Left cardiac atrium (tissue), 1 donor: Measurements from ENCODE around the gene TMEM156.

GRCh38 chr4:38662905-38663338 is 1.1 kb upstream of the KLF3 start:
- PRO-cap = no peak

DNA sequence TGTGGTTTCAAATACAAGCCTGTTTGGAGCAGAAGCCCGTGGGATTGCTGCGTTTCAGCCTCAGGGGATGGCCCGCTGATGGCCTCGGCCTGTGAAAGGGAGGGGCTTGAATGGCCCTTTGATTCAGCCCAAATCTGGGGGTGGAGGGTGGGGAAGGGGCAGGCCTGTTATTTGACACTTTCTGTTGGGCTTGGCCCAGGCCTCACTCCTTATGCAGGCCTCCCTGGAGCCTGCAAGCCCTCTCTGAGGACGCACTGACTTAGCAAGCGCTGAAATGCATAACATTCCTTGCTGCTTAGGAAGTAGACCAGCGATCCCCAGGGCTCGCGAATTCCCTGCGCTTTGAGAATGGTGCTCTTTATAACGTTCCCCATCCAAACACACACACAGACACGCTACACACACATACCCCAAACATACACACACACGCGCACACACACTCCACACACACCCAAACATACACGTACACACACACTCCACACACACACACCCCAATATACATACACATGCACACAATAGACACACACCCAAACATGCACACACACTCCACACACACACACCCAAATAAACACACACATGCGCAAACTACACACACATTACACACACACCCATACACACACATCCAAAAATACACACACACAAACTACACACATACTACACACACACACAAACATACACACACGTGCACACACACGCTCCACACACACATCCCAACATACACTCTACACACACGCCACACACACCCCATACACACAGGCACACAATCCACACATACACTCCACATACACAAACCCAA is 29.6 kb downstream of the TLR10 start:
- PRO-cap = no peak

DNA sequence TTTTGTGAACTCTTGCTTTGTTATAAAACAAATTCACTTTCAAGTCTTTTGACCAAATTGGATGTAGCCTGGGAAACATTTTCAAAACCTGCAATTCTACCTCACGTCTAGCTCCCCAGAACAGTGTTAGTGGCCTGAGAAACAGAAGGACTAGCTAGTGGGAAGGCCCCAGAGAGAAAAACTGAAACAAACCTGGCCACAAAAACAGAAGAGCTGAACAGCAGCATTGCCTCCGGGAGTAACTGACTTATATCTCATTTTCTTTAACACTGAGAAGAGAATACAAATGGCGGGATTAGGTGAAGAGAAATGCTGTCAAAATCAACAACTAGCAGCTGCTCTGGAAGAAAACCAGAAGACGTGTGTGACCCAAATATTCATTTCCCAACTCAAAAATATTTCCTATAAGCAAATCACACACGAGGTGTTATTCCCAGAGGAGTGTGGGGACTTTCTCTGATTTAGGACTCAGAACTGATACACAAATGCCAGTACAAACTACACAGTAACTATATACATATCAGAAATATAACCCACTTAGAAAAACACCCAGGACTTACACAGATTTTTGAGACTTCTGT is 387 bp downstream of the TLR1 start:
- PRO-cap = no peak

DNA sequence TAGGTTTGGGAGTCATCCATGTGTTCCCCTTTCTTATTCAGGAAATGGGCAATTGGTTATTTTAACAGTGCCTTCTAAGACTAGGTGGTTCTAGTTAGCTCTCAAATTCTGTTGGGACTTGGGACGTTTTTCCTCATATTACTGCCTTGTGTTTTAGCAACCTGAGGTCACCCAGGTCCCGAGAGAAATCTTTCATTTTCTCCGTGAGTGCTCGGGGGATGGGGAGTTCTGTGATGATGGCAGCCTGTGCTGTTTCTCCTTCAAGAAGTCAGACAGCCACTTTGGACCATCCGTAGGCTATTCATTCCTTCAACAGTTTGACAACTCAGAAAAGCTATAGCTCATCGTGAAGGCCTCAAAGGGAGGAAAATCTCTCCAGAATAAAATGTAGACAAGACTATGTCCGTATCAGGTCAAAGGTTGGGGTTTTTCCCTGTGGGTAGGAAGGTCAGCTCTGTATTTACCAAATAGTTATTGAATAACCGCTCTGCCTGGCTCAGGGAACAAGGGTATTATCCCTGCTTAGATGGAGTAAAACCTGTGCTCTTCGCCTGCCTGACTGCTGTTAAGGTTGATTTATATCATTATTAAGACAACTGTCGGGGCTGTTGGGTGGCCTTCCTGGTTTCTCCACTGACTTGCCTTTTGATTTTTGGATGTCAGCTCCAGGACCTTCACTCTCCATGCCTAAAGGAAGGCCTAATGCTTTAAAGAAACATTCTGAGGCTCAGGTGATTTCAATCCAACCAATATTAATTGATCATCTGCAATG is 36.6 kb downstream of the FAM114A1 start:
- PRO-cap = no peak

DNA sequence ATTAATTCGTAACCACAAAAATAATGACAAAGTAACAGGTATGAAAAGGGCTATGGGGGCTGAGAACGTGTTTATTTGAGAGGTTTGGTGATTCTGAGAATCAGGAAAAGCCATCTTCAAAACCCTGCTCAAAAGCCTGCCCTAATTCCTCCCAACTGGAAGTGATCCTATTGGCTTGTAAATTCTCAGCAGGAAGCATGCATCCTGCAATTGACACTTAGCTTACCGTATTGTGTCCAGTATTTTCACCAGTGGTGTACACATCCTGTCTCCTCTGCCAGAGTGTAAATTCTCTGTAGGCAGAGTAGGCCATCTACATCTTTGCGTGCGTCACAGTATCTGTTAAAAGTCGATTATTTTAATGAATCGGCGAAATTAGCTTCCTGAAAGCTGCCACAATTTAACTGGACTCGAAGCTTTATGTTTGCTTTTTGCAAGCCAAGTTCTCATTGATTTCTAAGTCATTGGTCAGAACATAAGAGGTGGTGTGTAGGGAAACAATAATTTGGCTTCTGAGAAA is 67.0 kb downstream of the TMEM156 start:
- PRO-cap = no peak

GRCh38 chr4:38965683-38966193 is 66.5 kb downstream of the TMEM156 start:
- PRO-cap = no peak

DNA sequence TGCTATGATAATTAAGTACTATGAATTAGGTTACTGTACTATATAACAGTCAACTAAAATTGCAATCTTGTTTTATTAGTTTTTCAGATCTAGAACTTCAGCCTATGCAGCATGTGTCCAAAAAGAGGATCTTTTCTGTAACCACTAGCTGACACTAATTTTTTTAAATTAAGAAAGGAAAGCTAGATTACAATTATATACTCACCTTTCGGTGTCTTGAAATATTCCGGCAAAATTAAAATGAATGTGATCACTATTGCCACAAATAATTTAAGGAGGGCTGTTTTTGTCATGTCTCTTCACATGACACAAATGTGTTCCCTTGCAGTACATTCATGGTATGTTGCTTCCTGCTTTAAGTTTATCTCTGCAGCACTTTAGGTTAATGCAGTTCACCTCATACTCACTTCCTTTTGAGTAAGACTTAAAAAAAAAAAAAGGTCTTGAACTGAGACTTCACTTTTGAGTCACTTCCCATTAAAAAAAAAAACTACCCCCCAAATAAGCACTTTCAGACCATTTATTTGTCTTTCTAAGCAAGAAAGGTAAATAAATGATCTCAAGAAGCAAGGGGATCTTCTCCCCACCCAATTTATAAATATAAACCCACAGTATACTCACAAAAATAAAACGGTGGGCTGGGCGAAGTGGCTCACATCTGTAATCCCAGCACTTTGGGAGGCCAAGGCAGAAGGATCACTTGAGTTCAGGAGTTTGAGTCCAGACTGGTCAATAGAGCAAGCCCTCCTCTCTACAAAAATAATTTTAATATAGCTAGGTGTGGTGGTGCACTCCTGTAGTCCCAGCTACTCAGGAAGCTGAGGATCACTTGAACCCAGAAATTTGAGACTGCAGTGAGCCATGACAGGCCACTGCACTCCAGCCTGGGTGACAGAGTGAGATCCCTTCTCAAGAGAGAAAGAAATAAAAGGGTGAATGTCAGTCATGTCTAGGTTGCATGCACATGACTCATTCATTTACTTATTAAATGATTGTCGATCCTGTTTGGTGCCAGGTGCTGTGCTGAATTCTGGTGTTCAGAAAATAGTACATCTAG is at the start of gene TMEM156:
Gene TMEM156, minus strand, starts transcription at position 389 of the 1,057 bp plus-strand sequence.
- PRO-cap = no peak

DNA sequence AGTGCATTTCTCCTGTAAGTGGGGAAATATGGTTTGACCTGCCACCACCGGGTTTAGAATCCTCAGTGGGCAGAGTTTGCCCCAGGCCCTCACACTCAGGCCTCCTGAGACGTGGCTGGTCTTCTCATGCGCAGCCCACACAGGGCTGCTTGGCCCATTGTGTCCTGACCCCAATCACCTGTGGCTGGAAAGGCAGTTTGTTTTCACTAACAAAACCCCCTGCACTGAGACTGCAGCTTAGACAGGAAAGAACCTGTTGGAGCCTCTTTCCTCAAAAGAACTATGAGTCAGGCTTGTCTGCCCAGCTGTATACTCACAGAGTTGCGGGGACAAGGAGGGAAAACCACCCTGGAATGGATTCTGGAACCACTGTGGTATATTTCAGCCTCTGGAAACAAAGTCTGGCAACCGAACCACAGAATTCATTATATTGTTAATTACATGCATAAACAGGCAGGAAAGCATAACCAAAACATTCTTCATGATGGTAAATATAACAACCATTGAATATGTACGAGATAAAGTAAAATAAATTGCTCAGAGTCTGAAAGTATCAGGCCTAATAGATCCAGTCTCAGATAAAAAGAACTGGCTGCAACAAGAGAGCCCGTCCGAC is 5.3 kb upstream of the TMEM156 start:
- PRO-cap = no peak

DNA sequence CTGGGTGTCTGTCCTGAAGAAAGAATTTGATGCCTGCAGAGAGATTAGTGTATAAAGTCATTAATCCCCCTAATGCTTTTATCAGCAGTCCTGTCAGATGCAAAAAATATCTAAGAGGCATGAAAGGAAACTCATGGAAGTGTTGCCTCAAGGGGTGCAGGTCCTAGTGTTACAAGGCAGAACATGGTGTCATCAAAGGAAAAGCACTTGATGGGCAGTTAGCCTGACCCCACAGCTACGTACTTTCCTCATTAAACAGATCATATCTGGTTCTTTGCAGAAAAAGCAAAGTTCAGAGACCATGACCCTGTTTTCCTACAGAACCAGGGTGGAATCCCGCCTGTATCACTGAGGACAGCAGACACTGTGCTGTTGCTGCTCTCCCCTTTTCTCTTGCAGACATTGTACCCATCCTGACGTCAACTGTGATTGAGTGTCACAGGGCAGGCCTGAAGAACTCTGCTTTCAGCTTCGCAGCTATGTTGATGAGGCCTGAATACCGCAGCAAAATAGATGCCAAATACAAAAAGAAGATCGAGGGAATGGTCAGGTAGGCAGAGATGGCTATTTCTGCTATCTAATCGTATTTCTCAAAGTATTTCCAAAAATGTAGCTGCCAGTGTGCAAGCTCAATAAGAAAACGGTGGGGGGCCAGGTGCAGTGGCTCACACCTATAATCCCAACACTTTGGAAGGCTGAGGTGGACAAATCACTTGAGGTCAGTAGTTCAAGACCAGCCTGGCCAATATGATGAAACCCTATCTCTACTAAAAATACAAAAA is 91.6 kb downstream of the RFC1 start:
- PRO-cap = no peak

DNA sequence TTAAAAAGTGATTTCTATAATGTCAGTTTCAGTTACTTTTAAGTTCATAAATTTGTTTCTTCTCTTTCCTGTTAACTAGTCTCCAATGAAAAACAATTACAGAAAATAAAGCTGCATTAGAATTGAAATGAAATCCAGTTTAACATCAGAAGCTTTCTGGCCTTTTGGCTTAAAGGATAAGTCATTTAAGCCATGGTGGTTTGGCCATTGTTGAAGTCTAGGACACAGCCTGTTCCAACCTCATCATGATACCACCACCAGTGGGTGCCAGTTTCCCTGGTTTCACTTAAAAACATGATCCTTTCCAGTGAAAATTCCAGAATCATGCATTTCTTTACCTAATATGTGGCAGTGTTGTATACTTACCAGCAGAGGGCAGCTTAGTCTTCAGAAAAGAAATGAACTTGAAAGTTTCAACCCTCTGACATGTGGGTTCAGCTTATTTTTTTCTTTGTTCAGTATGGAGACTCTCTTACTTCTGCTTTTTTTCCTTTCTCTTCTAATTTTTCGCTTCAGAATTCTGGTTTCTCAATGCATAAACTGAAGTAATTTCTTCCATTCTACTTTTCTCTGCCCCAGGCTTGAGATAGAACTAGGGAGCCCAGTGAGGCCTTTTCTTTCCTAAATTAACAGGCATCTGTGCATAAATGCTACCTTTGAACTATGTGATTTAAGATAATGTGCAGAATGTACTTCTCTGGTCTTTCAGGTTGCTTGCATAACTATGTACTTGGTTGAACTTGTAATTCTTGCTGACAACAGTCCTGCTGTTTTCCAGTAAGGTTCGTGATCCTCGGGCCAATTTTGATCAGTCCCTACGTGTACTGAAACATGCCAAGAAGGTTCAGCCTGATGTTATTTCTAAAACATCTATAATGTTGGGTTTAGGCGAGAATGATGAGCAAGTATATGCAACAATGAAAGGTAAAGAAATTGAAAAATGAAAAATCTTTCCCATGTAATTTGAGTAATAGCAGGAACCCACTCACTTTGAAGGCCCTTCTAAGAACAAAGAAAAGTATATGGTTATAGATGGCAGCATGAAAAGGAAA is 10.7 kb downstream of the LIAS start:
- PRO-cap = no peak

GRCh38 chr4:40191441-40192005 is 5.3 kb upstream of the RHOH start:
- PRO-cap = no peak

DNA sequence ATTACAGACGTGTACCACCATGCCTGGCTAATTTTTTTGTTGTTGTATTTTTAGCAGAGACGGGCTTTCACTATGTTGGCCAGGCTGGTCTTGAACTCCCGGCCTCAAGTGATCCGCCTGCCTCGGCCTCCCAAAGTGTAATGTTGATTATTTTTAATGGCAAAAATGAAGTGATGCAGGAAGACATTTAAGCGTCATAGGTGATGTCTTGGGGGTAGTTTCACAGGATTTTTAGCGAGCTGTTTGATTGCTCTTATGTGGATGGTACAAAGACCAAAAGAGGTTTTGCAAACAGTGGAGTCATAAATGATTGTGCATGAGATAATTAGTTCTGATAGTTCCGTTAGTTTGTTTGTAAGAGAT is 14.6 kb downstream of the RHOH start:
- PRO-cap = no peak

DNA sequence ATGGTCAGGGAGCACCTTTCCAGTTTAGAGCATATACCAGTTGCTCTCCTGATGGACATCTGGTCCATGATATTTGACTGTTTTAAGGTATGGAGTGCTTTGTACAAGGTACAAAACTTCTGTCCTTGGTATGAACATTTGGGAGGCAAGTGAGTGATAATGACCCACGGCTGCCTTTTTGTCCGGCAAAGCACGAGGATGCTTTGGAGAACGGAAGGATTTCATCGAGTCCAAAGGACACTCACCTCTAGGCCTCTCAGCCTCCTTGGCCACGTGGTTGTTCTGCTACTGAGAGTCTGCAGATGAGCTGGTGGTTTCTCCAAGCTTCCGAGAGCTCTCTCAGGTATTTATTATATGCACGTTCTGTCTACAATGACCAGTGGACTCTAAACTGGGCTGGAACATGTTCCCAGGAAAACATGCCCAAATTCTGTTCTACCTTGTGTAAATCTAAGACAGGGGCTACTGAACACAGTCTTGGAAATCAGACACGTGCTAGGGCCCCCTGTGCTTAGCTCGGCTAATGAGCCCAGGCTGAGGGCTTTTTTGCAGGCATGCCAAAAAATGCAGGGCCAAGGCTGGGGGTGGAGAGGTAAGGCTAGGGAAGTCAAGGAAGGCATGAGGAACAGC is 21.2 kb downstream of the RHOH start:
- PRO-cap = no peak

GRCh38 chr4:40305325-40306011 is 29.7 kb upstream of the CHRNA9 start:
- PRO-cap = no peak

GRCh38 chr4:40414701-40415214 is 79.6 kb downstream of the CHRNA9 start:
- PRO-cap = no peak

DNA sequence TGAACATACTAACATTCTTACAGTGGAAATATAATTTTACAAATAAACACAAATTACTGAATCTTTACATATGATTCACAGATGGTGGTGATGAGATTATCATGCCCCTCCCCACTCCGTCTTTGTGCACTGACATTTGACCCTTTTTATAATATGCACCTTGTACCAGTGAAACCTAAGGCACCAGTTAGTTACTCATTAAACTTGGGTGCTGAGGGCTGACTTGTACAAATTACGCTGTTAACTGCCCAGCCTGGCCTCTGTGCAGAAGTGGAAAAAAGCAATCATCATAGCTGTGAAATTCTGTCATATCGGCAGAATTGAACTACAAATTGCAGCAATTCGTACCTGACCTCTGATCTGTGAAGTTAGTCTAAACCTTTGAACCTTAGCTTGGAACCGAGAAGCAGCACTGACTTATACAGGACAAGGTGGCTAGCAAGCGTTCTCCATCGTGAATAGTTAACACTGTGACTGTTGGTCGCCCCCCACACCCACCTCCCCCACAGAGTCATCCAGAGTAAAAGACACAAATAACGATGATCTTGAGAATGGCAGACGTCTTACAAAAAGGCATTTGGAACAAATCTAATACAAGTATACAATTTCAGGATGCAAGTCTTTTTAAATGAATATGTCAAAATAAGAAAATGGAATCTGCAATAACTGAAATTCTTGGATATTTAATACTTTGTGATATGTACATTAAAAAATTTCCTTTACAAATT is 138.9 kb downstream of the CHRNA9 start:
- PRO-cap = no peak

DNA sequence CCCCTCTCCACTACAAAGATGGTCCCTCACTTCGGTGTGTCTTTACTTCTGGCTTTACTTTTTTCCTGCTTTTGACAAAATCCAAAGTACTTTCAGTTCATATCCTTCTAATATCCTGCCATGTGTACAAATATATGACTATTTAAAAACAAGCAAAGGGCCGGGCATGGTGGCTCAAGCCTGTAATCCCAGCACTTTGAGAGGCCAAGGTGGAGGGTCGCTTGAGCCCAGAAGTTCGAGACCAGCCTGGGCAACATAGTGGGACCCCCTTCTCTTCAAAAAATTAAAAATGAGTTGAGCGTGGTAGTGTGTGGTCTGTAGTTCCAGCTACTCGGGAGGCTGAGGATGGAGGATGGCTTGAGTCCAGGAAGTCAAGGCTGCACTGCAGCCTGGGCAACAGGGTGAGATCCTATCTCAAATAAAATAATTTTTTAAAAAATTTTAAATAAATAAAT is 132.5 kb downstream of the RBM47 start:
- PRO-cap = no peak

DNA sequence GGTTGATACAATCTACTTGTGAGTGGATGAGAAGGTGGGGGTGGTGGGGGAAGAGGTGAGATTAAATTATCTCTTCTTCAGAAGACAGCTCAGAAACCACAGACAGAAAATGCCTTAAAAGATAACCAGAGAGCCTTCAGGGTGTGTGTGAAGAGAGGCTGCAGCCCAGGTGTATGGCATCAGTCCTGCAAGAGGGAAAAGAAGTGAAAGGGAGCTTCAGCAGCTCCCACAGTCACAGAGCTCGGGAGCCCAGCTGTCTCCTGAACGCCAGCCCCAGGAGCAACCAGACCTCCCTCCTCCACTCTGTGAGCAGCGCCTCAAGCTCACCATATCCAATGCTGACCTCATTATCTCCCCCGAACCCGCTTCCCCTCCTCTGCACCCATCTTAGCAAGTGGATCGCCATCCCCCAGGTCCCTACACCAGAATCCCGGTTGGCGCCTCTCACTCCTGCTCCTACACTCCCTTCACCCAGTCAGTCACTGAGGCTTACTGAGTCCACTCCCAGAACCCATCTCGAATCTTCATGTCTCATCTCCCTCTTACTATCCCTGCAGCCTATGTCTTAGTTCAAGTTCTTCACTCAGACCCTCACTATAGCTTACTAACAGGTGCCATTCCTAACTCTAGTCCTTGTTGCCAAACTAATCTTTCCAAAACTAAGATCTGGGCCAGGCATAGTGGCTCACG is 47.9 kb downstream of the RBM47 start:
- PRO-cap = no peak

GRCh38 chr4:40625732-40626908 is 3.5 kb downstream of the RBM47 start:
- PRO-cap = no peak

- PRO-cap = no peak
Measured at GRCh38 chr4:40631097-40631307, 1.3 kb upstream of the RBM47 start.